Urinary bladder (tissue), 3 donors: Measurements from ENCODE around the gene PTGR3.

GRCh38 chr18:74457641-74458654, 840 bp upstream of the DIPK1C start:
- PRO-cap = no peak
- RAMPAGE, long total RNA = no peak

DNA sequence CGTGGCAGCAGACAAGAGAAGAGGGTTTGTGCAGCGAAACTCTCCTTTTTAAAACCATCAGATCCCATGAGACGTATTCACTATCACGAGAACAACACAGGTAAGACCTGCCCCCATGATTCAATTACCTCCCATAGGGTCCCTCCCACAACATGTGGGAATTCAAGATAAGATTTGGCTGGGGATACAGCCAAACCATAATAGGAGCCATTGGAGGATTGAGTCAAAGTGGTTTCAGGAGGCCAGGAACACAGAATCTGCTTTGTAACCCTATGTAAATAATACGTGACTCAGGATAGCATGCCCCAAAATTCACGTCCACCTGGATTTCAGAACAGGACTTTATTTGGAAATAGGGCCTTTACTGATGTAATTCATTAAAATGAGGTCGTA, 16.1 kb upstream of the CNDP2 start:
- PRO-cap = no peak
- RAMPAGE, long total RNA = no peak

GRCh38 chr18:74631438-74632482, 34.1 kb downstream of the ZNF407 start:
- PRO-cap = no peak
- RAMPAGE, long total RNA = no peak

- PRO-cap = unidirectional peak, plus-strand start at chr18:75168037
- RAMPAGE, long total RNA = no peak
These were observed 41.1 kb downstream of the PTGR3 start for GRCh38 chr18:75167509-75168473.

GRCh38 chr18:75208798-75209892, at the start of gene PTGR3:
Gene PTGR3, minus strand, starts transcription at chr18:75209139.
- PRO-cap = bidirectional peak, plus-strand start at chr18:75209471, minus-strand start at chr18:75209400; bidirectional peak, plus-strand start at chr18:75210005, minus-strand start at chr18:75209578
- RAMPAGE, long total RNA = no peak

- PRO-cap = no peak
- RAMPAGE, long total RNA = no peak
These were observed 5.5 kb downstream of the TSHZ1 start for GRCh38 chr18:75216081-75216554.

- PRO-cap = no peak
- RAMPAGE, long total RNA = no peak
These were observed 229.6 kb downstream of the ZNF516 start for GRCh38 chr18:76265114-76266268.

GRCh38 chr18:76353852-76354236, 141.2 kb downstream of the ZNF516 start:
- PRO-cap = no peak
- RAMPAGE, long total RNA = no peak

DNA sequence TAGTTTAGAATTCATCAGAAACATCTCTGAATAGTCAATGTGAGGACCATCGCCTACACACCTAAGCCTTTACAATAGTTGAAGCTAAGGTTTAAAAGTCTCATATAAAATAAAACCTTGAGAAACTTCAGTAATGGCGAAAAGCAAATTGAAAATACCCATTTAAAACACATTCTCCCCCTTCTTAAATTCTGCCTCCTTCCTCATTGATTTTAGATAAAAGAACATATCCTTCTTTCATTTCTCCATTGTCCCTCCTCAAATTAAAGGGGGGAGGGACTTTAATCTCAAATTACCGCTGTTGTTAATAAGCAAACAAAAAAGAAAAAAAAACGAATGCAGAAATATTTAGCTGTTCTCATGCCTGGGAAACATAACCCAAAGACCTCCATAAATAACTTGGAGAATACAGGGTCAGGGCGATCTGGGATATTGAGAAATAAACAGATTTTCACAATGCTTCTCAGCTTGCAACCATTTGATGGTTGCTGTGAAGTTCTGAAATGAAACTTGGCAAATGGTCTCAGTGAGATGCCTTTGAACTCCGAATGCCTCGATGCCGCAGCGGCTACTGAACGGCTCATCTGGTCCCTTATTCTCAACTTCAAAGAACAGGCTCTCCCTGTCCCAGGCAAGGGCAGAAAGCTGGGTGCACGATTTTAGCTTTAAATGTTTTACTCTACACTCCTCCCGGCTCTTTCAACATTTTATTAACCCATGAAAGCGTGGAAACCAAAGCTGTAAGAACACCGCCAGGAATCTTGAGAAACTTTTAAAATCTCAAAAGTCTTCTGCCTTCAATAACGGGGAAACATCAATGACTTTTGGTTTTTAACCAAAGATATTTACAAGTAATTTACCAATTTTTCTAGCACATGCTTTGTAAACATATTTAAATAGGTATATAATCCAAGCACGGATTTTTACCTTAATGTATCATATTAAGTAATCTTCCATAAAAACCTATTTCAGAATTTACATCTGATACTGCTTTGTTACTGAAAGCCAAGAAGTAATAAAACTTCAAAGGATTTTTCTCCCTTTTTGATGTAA, 78.1 kb downstream of the ZNF516 start:
- PRO-cap = no peak
- RAMPAGE, long total RNA = no peak

DNA sequence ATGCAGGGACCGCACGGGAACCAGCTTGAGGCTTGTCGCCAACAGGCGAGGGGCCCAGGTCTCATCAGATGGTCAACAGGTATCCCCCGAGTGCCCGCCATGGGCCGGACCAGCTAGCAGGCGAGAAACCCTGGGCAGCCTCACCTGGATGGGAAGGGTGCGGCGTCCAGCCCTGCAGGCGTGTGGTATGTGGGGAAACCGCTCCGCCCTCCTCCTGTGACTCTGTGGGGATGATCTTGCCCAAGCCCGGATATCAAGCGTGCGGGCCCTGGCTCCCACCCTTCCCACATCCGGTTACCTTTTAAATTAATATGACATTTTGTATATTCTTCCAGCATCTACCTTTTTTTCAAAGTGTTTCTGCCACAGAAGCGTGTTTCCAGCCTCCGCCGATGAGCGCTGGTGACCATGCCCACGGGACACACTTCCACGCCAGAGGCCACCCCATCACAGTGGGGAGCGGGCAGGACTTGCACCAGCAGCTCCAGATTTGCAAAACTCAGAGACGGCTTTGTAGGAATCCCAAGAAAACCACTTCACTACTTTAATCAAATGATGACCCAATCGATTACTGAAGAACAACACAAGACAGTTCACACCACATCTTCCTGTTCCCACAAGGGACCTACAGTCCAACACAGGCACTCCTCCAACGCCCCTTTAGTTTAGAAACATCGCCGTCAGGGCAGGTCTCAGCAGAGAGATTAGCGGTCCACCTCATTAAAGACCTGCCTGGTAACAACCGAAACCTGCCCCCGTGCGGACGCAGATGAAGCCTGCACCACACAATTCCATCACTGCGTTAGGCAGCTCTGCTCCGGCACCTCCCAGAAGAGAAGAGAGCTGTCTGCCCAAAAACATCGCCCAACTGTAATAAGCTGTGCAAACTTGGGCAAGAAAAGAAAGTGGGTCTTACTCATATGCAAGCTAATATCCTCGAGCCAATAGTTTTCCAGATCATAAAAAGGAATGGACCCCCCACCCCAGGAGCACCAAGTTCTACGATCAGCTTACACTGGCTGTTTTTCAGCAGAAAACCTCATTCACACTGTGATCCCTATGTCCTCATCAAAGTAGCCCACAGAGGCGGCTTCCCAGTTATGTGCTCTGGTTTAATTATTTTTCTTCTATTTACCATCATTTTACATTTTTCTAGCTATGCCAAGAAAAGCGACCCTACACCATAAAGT, 32.9 kb downstream of the ZNF516 start:
- PRO-cap = no peak
- RAMPAGE, long total RNA = no peak

DNA sequence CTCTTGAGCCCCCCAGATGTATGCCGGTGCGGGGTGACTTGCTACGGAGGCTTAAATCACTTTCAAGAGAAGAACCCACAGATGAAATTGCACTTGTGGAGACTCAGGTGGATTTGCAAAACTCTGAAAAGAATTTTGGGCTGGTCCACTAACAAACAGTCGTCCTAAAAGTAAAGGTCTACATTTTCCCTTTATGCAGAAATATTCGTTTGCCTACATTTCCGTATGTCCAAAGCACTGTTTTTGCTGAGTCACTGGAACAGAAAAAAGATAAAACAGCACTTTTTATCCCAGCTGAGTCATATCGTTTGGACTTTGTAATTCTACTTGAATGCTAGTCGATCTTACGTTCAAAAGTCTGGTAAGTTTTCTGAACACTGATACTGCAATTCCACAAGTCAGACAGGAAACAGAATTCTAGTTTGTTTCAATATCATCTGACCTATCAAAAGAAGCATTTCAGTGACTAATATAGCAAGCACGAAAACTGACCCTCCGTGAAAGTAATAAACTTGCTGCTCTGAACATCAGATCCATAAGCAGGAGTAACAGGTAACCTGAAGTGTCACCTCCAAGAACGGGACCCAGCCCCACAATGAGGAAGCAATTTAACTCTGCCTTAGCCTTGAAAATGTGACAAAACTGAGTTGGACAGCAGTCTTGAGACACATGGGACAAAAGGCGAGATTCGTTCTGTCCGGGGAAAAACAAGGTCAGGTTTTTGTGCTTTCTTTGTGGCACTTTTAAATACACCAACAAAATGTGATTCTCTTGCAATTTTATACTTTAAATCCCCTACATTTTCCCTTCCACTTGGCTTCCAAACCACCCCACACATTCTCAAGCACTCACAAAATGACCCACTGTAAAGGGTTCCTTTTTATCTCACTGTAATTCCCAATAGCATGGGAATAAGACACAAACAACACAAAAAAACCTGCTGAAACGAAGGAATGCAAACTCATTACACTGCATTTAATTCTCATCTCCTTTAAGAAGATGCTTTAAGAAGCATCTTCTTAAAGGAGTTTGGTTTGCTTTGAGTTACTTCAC, 17.9 kb downstream of the ZNF516 start:
- PRO-cap = no peak
- RAMPAGE, long total RNA = no peak

- PRO-cap = unidirectional peak, plus-strand start at chr18:76488399; bidirectional peak, plus-strand start at chr18:76488575, minus-strand start at chr18:76488447
- RAMPAGE, long total RNA = no peak
These were observed 7.2 kb downstream of the ZNF516 start for GRCh38 chr18:76487414-76488751.

- PRO-cap = no peak
- RAMPAGE, long total RNA = no peak
These were observed 23.0 kb upstream of the ZNF516 start for GRCh38 chr18:76517889-76518554.

- PRO-cap = unidirectional peak, plus-strand start at chr18:76525103; bidirectional peak, plus-strand start at chr18:76525567, minus-strand start at chr18:76525309
- RAMPAGE, long total RNA = no peak
These were observed 30.2 kb upstream of the ZNF516 start for GRCh38 chr18:76524934-76525958.

GRCh38 chr18:76559239-76559624, 64.2 kb upstream of the ZNF516 start:
- PRO-cap = no peak
- RAMPAGE, long total RNA = no peak

DNA sequence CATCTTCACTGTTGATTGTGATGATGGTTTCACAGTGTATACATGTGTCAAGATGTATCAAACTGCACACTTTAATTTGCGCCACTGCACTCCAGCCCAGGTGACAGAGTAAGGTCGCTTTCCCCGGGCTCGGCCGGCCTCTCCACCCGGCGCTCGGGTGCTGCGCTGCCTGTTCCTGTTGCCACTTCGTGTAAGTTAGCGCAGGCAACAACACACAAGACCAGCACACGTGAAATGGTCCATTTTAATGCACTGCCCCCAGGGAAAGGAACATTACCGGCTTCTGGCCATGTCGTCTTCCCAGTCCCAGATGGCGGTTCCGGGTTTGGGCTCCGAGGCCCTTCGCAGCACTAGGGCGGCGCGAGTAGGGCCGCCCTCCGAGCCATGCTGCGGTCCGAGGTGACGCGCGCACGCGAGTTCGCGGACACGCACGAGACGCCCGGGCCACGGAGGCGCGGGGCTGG, 586 bp upstream of the ZNF236 start:
- PRO-cap = no peak
- RAMPAGE, long total RNA = no peak

DNA sequence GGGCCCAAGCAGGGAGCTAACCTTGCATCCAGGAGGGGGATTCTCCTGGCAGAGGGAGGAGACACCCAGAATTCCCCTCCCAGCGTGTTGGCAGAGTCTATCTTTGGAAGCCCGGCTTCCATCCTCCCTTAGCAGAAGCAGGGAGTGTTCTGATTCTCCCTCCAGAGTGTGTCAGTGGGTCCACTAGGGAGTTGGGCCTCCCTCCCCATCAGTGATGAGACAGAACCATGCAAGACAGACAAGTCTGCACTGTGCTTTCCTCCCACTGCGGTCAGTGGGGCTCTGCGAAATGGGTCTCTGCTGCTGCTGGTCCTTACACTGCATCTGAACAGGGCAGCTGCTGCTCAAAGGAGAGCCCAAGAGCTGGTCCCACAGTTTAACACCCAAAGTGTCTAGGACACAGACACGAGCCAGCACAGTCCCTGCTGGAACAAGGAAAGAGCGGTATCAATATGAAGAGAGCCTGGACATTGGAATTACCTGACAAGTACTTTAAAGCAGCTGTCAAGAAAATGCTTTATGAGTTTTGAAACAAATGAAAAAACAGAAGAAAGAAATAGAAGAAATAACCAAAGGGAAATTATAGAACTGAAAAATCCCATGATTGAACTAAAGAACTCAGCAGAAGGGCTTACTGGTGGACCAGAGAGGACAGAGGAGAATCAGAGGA, 40.2 kb downstream of the ZNF236 start:
- PRO-cap = no peak
- RAMPAGE, long total RNA = no peak

DNA sequence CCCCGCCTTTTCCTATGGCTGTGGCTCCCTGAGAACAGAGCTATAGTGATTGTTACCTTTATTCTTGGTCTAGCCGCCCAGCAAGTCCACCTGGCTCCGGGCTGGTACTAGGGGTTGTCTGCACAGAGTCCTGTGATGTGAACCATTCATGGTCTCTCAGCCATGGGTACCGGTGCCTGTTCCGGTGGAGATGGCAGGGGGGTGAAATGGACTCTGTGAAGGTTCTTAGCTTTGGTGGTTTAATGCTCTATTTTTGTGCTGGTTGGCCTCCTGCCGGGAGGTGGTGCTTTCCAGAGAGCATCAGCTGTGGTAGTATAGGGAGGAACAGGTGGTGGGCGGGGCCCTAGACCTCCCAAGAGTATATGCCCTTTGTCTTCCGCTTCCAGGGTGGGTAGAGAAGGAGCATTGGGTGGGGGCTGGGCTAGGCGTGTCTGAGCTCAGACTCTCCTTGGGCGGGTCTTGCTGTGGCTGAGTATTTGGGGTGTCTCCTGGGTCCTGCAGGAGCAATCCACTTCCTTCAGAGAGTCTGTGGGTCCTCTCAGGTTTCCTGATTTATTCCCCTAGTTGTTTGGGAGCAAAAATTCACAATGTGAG, 143.3 kb downstream of the ZNF236 start:
- PRO-cap = no peak
- RAMPAGE, long total RNA = no peak

DNA sequence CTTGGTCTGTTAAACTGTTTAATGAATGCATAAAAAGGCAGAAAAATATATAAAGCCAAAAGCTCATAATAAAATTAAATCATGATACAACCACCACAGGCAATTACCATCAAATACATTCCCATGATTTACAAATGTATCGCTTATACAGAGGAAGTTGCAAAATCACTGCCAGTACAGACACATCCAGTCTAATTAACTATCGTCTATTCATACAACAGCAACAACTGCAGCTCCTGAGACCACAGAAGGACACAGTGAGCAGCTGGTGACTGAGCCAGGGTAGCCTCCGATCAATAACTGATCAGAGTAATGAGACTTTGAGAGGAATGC, 119.8 kb downstream of the MBP start:
- PRO-cap = no peak
- RAMPAGE, long total RNA = no peak

GRCh38 chr18:77025098-77025744, 107.4 kb downstream of the MBP start:
- PRO-cap = no peak
- RAMPAGE, long total RNA = no peak